GM19240 (cell line): Measurements from ENCODE around the genes ENO4 and PRLHR.

DNA sequence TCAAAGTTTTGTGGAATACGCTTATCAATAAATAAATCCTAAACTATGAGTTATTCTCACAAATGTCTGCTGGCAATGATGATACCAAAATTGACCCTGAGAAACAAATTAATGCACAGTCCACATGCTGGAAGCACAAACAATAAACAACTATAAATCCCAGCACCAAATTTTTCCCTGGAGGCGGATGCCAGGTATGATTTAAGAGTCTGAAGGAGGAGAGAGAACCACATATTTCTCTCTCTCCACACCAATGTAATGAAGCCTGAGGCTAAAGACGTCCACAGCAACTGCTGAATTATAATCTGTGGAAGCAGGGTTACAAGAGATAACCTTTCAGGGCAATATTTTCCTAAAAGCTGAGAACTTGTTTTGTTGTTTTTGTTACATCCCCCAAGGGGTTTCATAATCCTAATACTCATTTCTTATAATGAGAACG lies 48.3 kb upstream of the ABLIM1 start:
- RRBS: no CpG with 5 or more reads among the region's 4 CpGs

DNA sequence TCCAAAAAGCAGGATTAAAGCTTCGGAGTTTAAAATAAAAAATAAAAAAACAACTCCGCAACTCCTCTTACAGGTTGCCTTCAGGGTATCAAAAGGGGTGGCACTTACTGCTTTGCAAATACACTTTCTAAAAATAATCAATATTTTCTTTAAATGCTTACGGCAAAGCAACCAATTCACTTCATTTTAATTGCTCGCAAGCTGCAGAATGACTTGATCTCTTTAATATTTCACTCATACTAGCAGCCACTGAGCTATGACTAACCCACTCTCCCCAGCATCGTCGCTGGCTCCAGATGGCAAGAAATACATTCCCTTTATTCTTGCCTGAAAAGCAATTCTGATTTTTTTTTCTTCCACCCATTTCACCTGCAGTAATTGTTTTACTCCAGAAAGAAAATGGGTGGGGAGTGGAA lies 54.4 kb upstream of the FHIP2A start:
- RRBS: no CpG with 5 or more reads among the region's 6 CpGs

DNA sequence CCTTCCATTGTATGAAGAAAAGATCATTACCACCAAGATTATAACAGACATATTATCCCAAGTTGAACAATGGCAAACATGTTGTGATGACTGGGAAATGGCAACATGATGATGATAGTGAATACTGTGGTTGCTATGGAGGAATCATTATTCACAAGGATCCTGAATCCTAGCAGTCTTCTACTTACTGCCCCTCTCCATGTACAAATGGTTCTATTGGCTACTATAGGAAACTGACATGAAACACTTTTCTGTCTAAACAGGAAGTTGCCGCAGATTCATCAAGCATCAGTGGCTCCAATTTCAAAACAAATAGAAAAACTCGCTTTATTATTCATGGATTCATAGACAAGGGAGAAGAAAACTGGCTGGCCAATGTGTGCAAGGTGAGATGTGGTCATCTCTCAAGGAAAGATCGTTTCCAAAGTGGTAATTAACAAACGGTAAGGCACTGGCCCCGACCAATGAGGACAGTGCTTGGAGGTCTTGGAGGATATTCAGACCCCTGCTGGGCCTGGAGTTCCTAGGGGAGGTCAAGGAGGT lies 2.4 kb downstream of the PNLIP start:
- RRBS: no CpG with 5 or more reads among the region's 5 CpGs

- RRBS: 59% methylated on average over 8 of the region's 14 CpGs
These were observed 18.1 kb downstream of the PNLIPRP1 start for GRCh38 chr10:116608954-116609254.

- RRBS: no CpG with 5 or more reads among the region's 4 CpGs
These were observed 24.8 kb upstream of the HSPA12A start for GRCh38 chr10:116767228-116767517.

DNA sequence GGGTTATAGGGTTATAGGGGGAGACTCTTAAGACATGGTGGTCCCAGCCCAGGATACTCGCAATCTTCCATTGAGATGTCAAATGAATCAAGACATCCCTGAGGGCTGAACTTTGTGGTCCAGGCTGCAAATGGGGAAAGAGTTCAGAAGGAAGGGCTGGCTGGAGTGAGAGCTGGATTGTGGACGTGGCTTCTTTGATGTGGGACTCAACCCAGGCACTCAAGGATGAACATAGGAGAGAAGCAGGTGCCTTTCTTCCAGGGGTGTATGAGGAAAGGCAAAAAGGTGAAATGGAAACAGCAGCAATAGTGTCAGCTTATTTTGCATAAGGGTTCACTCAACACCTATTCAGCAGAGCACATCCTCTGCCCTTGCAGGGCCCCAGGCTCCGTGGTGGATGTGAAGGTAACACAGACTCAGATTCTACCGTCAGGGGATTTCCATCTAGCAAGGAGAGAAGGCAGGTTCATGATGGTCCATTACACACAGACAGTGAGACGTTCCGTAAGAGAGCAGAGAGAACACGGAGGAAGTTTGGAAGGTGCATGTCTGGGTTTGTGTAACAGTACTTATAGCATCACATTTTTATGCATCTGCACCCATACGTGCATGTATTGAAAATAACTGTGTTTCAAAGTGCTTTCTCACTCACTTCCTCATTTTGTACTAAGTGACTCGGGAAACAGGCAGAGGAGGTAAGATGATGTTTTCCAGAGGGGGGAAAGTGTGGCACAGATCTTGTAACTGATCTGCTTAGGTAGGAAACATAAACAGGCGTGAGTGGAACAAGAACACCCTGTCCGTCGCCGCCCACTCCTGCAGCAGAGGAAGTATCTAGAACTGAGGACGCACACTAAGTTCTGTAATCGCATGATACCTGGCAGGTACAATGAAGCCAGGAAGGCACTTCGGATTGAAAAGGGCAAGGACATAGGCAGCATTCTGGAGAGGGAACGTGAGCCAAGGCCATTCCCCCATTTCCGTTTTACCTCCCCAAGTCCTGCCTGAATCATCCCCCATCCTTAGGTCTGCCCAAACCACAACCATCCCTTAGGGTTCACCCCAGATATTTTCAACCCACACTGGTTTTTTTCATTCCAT lies 1.2 kb upstream of the ENO4 start:
- RRBS: no CpG with 5 or more reads among the region's 18 CpGs

DNA sequence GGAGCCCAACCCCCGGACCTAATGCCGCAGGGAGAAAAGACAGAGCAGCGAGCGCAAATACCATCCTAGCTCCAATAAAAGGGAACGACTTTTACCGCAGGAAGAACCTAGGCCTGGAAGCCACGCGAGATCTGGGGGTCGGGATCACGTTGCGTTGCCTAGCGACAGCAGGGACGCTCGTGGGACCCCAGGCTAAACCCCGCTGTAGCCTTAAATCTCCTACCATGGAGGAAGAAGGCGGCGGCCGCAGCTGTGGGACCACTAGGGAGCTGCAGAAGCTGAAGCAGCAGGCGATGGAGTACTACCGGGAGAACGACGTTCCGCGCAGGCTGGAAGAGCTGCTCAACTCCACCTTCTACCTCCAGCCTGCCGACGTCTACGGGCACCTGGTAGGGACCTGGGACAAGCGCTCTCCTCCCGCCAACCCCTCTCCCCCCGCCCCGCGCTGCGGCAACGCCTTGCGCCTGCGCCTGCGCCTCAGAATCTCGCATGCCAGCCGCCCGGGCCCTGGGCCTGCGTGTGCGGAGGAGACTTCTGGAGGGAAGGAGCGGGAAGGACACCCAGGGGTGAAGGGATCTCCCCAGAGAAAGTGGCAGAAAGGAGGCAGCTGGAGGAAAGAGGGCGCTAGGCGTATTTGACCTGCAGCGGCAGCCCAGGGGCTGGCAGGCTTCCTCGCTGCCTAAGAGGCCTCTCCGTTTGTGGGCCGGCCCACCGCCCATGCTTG lies at the start of gene ENO4:
ENO4 (plus strand) TSS at position 157 of the 724 bp plus-strand sequence.
- RRBS: no CpG with 5 or more reads among the region's 50 CpGs

DNA sequence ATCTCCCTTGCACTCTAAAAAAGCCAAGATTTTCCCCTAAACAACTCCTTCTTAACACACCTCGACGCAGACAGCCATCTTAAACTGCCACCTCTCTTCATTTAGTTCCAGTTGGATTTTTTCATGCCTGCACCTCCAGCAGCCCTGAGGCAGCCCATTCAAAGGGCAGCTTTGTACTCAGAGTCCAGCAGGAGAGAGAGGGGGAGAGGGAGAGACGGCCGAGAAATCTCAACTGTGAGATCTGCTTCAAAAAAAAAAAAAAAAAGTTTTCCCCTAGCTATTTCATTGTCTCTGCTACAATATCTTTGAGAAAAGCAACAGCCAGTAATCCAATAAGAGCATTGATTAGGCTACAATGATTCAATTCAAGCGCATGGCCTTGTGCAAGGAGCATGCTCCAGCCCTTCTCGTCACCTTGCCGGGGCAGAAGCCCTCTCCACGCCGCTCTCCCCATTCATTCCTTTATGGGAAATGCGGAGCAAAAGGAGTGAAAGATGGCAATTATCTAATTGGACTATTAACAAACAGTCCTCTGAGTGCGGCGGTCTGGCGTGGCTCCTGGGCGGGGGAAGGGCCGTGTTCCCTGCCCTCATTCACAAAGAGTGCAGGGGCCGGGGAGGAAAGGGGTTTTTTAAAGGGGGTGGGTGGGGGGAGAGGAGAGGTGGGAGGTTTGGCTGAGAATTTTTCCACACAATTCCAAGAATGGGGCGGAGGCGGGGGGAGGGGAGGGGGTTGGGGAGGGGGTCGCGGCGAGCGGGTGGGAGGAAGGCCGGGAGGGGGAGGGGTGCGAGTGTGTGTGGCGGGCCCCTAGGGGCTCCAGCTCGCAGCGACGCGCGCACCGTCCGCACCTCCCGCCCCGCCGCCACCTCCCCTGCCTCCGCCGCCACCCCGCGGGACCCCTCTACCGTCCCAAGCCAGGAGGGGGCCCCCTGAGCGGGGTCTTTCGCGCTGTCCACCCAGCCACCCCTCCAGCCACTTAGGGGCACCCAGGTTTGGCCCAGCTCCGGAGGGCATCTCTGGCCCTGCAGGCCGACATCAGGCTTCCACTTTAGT lies 1.2 kb upstream of the VAX1 start:
- RRBS: no CpG with 5 or more reads among the region's 45 CpGs

DNA sequence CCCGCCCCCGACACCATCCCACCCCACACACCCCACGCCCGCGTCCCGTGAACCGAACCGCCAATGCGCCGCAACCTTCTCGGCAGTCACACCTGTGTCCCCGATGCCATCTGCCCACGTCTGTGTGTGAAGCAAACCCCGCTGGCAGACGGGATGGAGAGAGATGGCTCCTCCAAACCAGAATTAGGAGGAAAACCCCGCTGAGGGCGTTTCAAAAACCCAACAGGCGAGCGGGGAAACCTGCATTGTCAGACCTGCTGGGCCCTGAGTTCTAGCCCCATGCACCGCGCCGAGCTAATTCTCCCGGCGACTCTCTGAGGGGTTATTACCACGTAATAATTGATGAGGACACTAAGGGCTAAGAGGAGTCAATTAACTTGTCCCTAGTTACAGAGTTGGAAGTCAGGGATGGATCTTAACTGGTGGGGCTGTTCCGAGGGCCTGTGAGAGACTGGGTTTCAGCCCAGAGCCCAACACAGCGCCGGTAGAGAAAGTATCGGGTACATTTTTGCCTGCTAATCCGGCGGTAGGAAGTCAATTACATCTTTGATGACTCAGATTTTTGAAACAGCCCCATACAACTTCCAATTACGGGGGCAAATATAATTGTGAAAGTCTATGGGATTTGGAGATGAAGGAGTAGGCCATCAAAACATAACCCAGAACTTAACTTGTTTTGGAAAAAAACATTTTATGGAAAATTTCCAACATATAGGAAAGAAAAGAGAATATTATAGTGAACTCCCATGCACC lies 28.3 kb upstream of the KCNK18 start:
- RRBS: 0% methylated on average over 2 of the region's 32 CpGs

DNA sequence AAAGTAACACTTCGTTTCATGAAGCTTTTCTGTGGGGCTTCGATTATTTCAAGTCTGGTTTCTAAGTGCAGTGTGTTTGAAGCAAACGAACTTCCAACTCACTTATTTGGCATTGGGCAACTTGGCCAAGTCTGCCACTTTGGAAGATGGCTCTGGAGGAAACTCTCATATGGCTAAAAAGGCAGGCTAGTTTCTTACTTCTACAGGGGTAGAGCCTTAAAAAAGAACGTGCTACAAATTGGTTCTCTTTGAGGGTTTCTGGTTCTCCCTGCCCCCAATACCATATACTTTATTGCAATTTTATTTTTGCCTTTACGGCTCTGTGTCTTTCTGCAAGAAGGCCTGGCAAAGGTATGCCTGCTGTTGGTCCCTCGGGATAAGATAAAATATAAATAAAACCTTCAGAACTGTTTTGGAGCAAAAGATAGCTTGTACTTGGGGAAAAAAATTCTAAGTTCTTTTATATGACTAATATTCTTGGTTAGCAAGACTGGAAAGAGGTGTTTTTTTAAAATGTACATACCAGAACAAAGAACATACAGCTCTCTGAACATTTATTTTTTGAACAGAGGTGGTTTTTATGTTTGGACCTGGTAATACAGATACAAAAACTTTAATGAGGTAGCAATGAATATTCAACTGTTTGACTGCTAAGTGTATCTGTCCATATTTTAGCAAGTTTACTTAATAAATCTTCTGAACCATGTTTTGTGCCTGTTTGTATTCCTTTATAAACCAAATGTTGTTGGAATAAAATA lies 38.0 kb downstream of the SLC18A2 start:
- RRBS: no CpG with 5 or more reads among the region's 6 CpGs

DNA sequence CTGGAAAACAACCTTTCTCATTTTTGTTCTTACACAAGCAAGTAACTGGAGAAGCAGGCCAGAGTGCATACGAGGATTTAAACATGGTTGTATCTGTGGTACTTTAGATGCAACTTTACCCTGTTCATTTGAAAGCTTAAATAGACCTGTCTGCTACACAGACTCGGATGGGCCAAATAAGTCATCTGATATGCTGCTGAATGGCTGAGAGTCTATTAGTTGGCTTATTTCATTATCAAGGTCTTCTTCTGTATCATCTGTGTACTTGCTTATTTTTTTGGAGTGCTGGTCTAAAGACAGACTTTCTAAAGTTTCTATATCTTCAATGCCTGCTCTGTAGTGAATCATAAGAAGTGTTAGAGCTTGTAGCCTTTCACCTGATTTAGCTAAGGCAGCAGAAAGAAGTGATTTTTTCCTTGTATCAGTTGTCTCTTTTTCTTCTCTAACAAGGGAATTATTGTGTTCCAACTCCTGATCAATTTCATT lies 42.2 kb downstream of the SLC18A2 start:
- RRBS: no CpG with 5 or more reads among the region's 2 CpGs

GRCh38 chr10:117286321-117287150 lies 45.6 kb downstream of the SLC18A2 start:
- RRBS: no CpG with 5 or more reads among the region's 5 CpGs

GRCh38 chr10:117545191-117545428 lies 2.6 kb downstream of the EMX2 start:
- RRBS: 9% methylated on average over 14 of the region's 22 CpGs

- RRBS: no CpG with 5 or more reads among the region's 34 CpGs
These were observed 5.5 kb downstream of the EMX2 start for GRCh38 chr10:117547734-117548775.

GRCh38 chr10:117549805-117550393 lies 7.4 kb downstream of the EMX2 start:
- RRBS: no CpG with 5 or more reads among the region's 5 CpGs

DNA sequence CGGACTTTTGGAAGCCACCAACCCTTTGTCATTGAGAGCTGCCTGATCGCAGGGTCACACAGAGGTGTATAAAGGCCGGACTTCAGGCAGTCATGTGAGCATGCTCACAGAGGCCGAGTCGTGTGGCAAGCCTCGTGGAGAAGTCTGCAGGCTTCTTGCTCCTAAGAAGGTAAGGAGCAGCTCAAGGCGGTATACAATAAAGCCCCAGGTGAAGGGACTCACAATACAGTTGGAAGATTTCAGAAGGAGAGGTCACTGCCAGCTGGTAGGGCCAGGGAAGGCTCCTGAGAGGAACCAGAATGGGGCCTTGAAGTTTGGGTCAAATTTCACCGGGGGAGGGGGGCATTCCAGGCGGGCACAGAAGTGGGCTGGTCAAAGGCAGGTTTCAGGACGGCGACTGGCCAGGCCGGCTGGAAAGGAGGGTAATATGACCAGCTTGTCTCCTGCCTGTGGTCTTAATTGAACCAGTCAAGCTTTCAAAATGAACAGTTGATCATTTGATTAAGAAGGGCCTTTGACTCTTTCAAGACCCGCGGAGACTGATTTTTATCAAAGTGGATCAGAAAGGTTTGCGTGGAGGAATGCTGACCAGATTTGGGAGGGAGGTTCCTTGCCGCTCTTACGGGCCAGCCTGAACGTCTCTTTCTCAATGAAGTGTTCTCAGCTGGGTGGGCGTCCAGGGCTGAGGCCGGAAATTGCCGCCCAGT lies 178.6 kb downstream of the EMX2 start:
- RRBS: 32% methylated on average over 5 of the region's 21 CpGs

DNA sequence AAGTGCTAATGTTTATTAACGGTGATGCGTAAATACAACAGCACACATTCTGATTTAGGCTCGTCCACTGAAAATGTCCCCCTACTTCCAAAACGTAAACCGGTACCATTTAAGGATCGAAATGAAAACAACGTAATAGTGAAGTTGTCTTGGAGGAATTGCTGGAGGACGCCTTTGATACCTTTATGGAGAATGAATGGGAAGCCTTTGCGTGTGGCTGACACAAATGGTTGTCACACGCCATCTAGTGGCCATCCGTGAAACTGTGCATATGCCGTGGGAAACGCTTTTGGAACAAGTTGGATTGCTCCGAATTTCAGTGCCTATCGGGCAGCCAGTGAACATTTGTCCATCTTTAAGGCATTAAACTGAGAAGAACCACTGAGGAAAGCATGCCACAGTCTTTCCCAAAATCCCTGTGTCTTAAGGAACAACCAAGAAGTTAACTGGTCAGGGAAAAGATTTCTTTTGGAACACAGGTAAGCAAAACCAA lies 100.9 kb downstream of the FAM204A start:
- RRBS: no CpG with 5 or more reads among the region's 15 CpGs

DNA sequence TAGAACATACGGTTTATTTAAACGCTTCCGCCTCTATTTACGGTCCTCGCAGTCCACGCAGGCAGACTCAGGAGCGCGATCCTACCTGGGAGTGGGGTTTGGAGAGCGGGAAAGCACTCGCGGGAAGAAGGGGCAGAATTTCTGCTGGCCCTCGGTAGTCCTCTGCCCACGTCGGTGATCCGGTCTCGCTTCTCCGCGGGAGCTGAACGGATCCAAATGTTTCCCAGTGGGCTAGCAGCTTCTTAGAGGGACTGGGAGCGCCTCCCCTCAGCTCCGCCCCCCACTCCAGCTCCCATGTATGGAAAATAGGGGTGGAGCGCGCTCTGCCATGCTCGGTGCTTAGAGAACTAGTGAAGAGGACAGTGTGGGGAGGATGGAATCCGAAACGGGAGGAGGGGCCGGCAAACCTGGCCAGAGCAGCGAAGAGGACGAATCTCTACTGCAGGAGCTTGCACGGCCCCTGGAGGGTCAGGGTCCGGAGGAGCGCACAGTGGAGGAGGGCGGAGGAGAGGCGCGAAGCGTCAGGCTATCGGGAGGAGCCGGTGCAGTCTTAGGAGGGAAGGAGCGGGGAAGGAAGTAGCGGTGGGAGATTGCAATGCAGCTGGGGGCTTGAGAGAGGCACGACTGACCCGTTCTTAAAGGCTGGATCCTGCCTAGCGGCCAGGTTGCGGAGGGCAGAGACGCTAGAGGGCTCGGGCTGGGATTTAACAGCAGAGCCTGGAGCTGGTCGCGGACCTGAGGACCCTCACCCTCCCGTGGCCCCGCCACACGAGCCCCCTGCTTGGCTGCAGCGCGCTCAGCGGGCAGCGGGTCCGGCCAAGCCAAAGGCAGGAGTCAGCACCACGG lies at the start of gene PRLHR:
PRLHR (minus strand) TSS at position 218 of the 846 bp plus-strand sequence.
- RRBS: 41% methylated on average over 12 of the region's 57 CpGs

DNA sequence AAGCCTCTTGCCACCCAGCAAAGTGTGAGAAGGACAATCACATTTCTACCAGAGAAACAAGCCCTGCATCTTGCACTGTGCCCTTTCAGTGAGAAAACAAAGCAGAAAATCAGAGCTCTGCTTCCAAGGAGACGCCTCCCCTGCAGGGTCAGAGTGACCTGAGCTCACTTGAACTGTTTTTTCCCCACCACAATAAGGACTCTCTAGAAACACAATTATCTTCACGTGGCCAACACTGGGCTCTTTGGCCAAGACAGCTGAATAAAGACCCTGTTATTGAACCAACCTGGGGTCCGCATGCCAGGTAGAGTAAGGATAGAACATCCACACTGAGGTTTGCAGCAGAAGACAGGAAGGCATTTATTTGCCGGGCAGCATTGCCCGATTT lies 30.1 kb upstream of the PRLHR start:
- RRBS: no CpG with 5 or more reads among the region's 5 CpGs

DNA sequence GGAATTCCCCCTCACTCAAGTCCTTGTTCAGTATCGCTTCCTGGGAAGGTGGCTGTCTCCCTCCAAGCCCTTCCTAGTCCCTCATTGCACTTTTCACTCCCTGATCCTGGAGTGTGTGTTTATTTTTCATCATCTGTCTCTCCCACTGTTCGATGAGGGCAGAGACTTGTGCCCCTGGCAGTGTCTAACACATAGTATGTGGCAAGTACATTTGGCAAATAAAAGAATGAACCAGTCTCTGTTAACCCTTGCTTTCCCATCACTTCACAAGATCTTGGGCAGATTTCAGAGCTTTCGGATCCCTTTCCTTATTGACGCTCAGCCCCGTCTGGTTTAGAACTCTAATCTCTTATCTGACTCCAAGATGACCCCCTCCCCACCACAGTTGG lies 24.0 kb upstream of the CACUL1 start:
- RRBS: no CpG with 5 or more reads among the region's 5 CpGs